Rectum (tissue), 1 donor: ENCODE measurements around a stretch of chr20.

- PRO-cap = no peak
Measured at GRCh38 chr20:17875734-17876525, 92.7 kb downstream of the SNX5 start.

DNA sequence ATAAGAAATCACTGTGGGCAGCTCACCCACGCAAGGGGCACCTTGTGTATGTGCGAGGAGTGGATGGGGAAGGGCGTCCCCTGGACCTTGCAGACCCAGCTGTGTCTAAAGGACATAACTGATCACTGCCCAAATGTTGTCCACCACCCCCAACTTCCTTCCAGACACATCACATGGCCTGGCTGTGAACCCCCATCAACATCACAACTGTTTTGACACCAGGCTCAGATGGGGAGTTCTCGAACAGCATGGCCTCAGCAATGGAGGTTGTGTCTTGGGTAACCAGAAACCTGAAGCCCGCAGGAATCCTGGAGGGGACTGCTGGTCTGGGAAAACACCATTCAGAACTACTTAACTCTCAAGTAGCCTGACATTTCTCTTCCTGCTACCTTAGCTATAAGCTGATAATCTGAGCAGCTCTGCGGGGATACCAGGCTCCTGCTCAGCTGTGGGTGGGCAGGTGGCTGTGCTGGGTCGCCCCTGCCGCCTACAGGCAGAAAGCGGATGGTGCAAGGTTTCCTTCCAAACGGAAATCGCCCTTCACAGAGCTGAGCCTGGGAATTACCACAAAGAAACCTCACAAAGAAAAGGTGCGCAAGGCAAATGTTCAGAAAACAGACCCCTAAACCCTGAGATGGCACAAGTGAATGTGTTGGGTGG lies 29.7 kb downstream of the SNX5 start:
- PRO-cap = no peak

GRCh38 chr20:18057220-18057402 lies 605 bp downstream of the OVOL2 start:
- PRO-cap = no peak

- PRO-cap = no peak
Measured at GRCh38 chr20:18267626-18268203, 20.6 kb upstream of the ZNF133 start.

GRCh38 chr20:18287451-18288009 lies 797 bp upstream of the ZNF133 start:
- PRO-cap = no peak

- PRO-cap = no peak
Measured at GRCh38 chr20:18328891-18329158, 40.5 kb downstream of the ZNF133 start.

DNA sequence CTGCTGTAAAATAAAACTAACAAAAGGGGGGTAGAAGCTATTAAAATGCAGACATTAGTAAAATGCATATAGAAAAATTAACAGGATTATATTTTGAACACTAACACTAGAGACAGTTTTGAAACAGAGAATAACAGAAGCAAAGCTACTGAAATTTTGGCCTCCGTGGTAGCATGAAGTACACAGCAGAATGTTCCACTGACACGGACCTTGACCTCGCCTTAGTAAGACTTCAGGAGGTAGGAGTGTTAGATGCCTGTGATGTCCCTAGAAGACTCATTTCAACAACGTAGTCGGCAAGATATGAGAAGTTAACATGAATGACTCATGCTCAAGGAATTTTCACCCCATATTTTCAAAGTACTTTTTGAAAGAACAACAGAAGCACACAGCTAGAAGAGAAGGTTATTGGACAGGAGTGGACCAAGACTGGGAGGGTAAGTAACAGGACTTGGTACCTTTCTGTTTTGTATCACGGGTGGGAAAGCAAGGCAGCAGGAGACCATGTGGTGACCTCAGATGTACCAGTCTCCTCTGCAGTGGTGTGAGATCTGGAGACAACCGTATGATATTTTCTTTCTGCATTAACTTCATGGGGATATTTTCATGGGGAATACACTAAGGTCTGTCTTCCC lies 78.0 kb downstream of the DZANK1 start:
- PRO-cap = no peak

DNA sequence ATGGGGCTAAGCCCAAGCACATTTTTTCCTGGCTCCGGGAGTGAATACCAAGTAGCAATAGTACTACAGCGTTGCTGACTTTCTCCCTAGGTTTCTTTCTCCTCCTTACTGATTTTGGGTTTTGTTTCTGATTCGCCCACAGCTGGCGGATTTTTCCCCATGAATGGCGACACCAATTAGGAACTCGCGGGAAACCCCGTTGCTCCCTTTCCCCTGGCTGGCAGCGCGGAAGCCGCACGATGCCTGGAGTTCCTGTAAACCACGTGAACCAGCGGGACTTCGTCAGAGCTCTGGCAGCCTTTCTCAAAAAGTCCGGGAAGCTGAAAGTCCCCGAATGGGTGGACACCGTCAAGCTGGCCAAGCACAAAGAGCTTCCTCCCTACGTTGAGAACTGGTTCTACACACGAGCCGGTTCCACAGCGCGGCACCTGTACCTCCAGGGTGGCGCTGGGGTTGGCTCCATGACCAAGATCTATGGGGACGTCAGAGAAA lies 3.3 kb upstream of the SEC23B start:
- PRO-cap = unidirectional peak, plus-strand start at position 382 of the sequence

DNA sequence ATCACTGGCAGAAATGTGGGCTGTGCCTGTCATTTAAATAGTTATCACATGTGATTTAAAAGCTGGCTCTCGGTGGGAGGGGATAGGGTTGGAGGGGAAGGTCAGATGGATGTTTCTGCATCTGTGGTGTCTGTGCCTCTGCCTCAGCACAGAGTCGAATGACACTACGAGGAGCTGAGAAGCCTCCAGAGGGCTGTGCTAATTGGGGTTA lies 73.7 kb upstream of the SCP2D1 start:
- PRO-cap = unidirectional peak, plus-strand start at position 85 of the sequence

- PRO-cap = no peak
Measured at GRCh38 chr20:19690929-19691674, 67.0 kb upstream of the RIN2 start.

DNA sequence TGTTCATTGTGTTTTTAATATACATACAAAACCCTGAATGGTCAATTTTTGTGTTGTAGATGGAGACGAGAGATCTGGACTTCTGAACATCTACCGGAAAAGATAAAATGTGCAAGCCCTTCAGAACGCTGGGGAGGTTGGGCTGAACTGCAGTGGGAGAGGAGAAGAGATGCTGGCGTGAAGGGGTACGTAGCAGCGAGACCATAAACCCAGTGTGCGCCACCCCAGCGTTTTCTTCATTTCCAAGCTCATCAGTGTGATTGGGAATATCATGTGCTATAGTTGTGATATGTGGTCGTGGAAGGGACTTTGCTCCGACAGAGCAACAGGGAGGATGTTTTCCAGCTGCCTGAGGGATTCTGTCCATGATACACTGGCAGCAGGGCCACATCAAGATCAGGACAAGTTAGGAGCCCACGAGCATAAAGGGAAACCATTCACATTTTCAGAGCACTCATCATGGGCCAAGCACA lies 41.5 kb downstream of the RIN2 start:
- PRO-cap = no peak

DNA sequence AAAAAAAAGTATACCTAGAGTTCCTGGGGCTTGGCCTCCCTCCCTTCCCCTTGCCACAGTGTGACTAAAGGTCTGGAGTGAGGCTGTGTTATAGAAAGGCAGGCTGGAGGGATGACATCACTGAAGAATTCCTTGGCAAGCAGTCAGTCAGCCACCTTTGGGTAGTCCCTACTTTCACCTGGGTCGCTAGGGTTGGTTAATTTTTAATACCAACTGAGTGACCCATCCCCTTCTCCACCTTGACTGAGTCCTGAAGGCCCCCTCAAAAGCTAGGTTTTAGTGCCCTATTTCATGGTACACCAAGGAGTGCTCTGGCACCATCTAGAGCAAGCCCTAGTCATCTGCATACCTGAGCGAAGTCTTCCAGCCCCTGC lies 44.4 kb downstream of the RIN2 start:
- PRO-cap = no peak

DNA sequence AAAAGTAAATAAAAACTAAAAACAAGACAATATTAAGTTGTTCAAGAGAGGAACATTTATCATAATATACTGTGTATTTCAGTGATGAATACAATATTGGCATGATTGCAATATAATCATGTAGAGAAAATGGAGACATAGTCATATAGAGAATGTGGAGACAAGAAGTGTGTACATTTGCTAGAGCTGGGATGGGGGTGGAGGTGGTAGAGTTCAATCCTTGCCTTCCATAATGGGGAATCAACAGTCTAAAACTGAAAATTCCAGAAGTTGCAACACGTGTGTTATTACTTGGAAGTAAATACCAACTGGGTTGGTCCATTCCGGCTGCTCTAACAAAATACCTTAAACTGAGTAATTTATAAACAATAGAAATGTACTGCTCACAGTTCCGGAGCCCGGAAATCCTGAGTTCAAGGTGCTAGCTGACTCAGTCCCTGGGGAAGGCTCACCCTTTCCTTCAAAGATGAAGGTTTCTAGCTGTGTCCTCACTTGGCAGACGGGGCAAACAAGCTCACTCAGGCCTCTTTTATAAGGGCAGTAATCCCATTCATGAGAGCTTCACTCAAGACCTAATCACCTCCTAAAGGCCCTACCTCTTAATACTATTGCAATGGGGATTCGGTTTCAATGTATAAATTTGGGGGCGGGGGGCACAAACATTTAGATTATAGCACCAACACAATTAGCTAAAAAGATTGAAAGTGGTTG lies 59.0 kb downstream of the RIN2 start:
- PRO-cap = no peak

GRCh38 chr20:19976330-19976514 lies 40.9 kb upstream of the NAA20 start:
- PRO-cap = no peak

GRCh38 chr20:19977430-19977879 lies 39.7 kb upstream of the NAA20 start:
- PRO-cap = no peak

- PRO-cap = no peak
Measured at GRCh38 chr20:20005287-20006200, 11.6 kb upstream of the NAA20 start.

DNA sequence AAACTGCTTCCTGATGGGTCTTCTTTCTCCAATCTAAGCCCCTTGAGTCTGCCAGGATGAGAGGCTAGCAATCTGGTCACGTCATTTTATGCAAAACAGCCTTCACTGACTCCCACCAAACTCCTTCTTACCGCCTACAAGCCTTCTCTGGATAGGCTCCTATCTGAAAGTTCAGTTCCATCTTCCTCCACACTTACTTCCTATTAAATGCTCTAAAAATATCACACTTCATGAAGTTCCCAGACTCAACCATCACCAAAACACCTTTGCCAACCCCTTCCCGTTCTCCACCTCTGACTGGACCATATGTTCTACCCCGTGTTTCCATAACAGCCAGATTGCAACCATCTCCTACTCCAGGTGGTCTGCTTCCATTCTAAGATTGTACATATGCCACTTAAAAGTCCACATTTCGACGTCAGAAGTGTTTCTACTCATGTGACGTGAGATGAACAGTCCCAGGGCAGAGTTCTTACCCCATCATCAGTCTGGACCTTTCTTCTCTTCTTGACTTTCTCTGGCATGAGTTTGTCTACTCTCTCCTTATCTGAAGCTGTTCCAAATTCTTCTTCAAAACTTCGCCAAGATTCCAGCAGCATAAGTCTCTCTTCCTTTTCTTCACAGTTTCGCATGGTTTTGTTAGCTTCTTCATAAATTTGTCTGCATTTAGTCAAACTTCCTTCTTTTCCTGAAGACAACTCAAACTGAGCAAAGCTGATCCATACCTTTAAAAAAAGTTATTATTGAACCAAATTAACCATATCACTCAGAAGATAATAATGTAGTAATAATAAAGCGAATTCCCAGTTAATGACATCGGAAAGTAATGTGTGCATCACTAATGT lies 15.2 kb downstream of the CRNKL1 start:
- PRO-cap = no peak

GRCh38 chr20:20102849-20103302 lies 50.5 kb downstream of the CFAP61 start:
- PRO-cap = no peak

DNA sequence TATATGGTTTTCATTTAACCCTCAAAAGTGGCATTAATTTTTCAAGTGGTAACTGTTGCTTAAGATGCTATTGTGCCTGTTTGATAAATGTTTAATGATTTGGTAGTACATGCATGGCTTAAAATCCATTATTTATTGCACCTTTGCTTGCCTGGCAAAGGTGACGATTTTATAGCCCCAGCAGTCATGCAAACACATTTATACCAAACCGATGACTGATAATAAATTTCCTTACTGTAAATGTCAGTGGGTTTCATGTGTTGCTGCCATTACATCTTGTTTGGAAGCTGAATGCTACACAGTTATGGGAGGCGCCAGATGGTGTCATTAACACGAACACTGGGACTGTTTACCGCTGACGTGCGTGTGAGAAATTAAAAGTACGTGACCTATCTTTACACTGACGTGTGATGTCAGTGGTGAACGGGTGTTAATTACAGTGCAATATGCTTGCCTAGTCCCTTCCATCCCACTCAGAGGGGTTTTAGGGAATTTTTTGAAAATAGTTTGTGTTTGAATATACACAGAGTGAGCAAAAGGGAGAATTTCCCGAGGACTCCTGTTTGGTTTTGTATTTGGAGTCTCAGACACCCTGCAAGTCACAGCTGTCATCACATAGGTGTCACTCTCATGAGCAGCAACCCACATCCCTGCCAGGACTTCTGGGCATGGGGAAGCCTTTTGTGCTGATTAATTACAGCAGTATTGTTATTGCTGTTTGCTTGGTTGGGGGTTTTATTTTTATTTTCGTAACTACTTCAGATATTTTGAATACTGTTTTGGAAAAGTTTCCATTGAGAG lies 151.8 kb upstream of the INSM1 start:
- PRO-cap = no peak

GRCh38 chr20:20411428-20411917 lies 43.6 kb downstream of the INSM1 start:
- PRO-cap = no peak